Skeletal muscle satellite cell (primary cell): ENCODE measurements around a stretch of chr14.

DNA sequence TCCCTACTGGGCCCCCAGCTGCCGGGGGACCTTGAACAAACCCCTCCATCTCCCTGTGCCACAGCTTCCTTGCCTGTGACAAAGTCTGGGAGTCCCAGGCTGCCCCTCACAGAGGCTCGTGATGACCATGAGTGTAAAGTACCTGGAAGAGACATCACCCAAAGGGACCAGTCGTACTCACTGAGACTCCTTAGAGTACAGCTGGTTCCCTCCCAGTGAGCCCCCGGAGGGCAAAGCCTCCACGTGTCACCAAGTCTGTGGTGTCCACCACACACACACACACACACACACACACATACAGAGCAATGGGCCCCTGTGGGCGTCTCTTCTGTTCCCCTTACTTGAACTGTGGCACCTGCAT lies 870 bp upstream of the C14orf132 start:
- CAGE, long polyA plus RNA: no peak

DNA sequence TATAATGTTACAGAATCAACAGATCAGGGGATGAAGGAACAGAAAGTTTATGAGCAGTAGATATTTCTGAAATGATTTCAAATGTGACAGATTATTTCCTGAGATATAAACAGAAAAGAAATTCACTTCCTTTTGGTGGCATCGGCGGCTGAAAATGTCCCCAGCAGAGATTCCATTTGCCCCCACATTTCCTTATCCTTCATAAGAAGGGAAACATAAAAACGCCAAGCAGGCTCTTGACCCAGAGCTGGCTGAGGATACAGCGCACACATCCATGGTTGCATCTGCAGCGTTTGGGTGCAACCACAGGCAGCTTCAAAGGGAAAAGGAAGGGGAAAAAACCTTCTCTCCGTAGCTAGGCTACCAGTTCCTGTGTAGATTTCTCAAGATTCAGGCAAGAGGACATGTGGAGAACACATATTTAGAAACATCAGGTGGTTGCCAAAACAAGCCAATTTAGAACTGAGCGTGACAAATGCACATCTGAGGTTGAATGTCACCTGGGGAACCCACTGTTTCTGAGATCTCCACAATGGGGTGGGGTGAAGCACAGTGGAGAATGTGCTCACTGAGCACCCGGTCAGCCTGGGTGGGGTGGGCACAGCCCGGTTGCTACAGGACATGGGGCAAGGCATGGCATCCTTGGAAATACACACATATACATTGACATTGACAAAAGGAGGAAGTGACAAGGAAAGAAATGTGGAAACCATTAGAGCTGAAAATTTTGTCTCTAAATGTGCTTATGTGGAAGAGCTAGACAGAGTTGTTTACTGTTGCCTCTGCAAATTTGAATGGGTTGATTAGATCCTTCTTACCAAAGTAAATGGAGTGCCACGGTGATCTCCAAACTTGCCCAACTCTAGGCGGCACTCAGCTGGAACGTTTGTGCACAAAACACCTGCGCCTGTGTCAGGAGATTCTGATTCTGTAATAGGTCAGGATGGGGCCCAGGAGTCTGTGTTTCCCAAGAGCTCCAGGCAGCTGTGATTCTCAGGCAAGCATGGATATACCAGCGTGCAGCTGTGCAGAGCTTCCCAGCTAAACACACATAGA lies 78.2 kb upstream of the BDKRB2 start:
- CAGE, long polyA plus RNA: no peak

DNA sequence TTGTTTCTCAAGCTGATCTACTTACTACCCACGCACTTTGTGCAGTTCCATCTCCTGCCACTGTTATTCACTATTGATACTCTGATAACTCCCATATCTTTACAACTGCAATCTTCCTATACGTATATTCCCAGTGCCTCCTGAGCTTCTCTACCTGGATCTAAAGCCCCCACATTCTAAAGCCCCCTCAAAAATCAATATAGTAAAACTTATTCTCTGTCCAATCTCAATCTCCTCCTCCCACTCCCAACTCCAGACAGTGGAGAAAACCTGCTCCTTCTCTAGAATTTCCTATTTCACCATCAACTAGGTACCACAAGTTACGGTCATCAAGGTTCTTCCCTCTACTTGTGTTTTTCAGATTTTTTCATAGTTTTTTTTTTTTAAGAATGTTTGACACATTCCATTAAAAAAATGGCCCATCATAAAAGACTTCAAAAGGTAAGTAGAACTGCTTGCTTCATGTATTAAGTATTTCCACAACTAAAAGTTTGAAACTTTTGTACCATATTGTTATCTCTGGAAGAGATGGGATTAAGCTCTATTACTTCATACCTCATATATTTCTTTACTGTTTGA lies 5.7 kb downstream of the ATG2B start:
- CAGE, long polyA plus RNA: no peak

- CAGE, long polyA plus RNA: no peak
These were observed 1.6 kb downstream of the GSKIP start for GRCh38 chr14:96364762-96365437.

- CAGE, long polyA plus RNA: no peak
These were observed 32.1 kb downstream of the AK7 start for GRCh38 chr14:96423888-96424503.

GRCh38 chr14:96592549-96593021 lies 90.4 kb downstream of the PAPOLA start:
- CAGE, long polyA plus RNA: no peak

GRCh38 chr14:97218256-97219573 lies 421.5 kb downstream of the VRK1 start:
- CAGE, long polyA plus RNA: no peak

DNA sequence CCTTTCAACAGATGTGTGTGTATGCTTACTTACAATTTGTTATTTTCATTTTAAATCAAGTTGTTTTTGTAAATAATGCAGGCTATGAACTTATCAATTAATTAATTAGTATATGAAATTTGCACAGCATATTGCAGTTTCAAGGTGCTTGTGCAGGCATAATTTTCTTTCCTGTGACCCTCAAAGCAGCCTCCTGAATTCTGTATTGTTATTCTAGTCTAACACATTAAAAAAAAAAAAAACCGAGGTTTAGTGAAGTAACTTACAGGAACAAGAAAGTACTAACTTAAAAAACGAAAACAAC lies 905.5 kb downstream of the VRK1 start:
- CAGE, long polyA plus RNA: no peak

GRCh38 chr14:97703099-97703533 lies 905.9 kb downstream of the VRK1 start:
- CAGE, long polyA plus RNA: no peak

- CAGE, long polyA plus RNA: no peak
These were observed 1082.5 kb downstream of the BCL11B start for GRCh38 chr14:98189405-98190042.

GRCh38 chr14:98972674-98973455 lies 299.1 kb downstream of the BCL11B start:
- CAGE, long polyA plus RNA: start-site peak on the minus strand at chr14:98972845-98972855, 14 and 28 reads in 2 replicates

DNA sequence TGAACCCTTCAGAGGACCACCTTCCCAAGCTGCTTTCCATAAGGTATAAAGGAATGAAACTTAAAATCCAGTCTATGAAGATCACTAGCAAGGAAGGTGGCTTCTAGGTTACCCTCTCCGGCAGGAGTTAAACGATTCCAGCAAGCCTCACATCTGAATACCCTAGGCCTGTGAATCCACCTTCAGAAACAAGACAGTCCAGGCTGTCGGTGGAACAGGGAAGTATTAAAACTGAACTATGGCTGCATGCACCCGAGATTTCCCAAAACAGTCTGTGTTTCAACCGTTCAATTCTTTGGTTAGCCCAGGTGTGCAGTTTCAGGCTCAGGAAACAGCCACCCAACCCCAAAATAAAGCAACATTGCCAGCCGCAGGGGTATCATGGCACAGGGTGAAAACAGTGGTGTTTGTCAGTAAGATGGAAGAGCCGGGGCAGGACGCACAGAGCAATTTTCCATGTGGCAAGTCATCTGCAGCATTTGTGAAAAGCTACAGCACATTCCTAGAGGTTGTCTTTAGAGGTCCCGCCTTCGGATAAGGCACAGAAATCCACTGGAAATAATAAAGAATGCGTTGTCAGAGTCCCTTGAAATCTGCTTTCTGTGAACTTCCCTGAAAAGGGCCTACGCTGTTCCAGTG lies 85.0 kb downstream of the BCL11B start:
- CAGE, long polyA plus RNA: no peak

DNA sequence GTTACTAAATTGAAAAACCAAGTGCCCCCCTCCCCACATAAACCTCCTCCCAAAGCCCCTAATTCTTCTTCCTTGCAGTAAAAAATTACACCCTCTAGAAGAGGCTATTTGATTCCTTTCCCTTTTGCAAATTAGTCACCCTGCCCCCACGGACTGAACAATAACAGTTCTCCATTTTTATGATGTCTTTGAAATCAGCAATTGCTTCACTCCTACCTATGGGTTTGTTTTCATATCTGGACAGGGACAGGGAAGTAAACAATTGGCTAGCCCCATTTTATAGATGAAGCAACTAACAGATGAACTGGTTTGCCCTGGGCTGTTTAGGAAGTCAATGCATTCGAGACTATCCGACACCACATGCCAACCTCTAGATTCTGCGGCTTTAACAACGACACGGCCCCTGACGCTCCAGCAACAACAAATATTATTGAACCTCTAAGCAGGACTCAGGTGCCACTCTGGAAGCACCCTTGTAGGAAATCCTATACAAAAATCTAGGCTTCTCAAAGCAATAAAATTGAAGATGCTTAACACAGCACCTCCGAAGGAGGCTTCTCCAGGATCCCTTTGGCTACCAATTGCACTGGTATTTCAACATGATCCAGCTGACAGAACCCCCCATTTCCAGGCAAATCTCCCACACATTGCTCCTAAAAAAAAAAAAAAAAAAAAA lies 28.6 kb downstream of the BCL11B start:
- CAGE, long polyA plus RNA: no peak

DNA sequence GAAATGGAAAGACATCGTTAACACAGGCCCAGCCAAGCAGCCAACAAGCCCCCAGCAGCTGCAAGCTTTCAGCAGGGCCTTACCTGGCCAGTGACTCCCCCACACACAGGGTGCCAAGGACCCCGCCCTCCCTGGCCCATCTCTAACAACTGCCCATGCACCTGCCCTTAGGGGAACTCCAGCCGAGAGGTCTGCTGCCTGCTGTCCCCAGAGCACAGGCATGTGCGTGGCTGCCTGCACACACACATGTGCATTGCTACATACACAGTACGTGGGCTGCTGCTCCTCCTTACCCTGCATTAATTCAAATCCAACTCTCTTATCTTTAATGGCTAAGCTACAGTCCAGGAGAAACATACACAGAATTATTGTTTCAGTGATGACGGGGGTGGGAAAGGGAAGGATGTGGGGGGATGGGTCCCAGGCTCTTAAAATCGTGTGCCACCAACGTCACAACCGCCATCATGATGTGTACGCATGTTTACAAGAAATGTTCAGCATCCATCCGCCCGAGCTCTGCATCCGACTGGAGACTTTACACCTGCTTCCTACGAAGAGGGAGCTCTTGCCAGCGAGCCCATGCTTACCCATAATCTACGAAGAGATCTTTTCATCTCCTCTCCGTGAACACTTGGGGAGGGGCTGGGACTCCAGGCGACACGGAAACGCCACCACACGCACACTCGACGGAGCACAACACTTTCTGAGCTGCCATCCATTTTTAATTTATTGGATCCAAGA lies 9.7 kb downstream of the BCL11B start:
- CAGE, long polyA plus RNA: no peak

DNA sequence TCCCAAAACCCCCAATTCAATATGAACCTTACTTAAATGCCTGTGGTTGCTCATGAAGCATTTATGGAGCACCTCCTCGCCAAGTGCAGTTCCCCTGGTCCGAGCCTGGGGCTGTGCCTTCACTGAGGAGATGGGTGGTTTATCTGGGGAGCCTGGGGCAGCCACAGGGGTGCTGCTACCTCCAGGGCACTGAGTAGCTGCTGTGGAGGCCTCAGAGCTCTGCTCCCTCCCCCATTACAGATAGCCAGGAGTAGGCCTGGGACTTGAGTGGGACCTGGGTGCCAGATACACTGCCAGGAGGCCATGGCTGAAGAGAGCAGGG lies 27.0 kb downstream of the CCNK start:
- CAGE, long polyA plus RNA: no peak

GRCh38 chr14:99508537-99508940 lies 27.3 kb downstream of the CCNK start:
- CAGE, long polyA plus RNA: no peak

DNA sequence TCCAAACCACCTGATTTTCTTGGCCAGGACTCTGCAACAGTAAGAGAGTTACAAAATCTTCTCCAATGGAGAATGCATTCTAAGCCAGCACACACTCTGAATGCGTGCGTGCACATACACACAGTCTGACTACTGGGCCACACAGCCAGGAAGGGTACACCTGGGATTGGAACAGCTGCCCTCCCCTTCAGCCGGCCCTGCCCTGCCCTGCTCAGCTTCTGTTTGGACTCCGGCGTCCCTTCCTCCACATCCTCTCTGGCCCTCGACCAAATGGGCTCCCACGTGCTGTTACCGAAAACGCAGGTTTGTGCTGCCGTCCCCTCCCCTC lies 42.9 kb downstream of the CCNK start:
- CAGE, long polyA plus RNA: no peak

DNA sequence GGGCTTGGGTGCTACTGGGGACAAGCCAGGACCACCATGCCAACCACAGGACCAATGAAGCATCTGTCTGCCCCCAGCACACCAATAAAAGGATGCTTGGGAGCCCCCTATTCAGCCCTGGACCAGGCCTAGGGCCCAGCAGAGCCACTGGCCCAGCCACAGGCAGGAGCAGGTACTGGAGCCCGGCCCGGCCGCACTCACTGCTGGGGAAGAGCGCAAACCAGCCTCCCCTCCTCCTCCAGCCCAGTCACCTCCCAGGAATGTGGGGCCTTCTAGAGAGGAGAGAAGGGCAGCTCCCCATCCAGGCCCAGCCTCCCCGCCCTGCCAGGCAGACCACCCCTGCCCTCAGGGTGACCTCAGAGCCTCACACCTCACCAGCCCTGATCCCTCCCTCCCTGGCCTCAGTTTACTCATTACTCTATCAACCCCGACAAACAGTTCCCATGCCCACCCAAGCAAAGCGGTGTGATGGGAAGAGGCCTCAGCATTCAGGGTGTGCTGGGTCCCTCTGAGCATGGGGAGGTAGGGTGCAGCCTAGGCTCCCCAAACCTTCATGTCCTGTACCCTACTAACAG lies 56.2 kb downstream of the CCNK start:
- CAGE, long polyA plus RNA: no peak

GRCh38 chr14:99561694-99562467 lies 42.1 kb downstream of the CCDC85C start:
- CAGE, long polyA plus RNA: no peak

DNA sequence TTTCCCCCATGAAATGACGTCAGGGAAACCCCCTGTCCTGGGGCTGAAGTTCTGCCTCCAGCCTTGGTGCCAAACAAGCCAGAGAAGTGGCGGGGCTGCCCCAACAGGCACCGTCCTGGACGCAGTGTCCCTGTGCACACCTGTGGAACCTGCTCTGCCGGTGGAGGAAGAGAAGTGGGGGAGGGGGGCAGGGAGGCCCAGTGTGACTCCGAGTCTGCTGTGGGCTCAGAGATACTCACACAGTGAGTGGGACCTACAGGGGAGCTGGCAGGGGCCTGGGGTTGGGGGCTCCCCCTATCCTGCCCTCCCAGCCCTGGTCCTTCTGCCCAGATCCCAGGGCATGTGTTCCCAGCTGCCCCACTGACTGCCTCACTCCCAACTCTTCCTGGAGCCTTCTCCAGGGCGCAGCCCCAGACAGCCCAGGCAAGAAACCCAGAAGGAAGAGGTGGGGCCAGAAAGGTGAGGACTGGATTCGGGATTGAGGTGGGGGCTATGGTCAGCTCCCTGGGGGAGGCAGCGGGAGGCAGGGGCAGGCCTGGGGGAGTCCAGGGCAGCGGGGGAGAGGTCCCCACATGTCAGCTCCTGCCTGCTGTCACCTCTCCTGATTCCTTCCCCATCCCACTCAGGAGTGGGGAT lies 24.7 kb downstream of the CCDC85C start:
- CAGE, long polyA plus RNA: no peak